ENCODE data around the genes NOB1 and WWP2.

DNA sequence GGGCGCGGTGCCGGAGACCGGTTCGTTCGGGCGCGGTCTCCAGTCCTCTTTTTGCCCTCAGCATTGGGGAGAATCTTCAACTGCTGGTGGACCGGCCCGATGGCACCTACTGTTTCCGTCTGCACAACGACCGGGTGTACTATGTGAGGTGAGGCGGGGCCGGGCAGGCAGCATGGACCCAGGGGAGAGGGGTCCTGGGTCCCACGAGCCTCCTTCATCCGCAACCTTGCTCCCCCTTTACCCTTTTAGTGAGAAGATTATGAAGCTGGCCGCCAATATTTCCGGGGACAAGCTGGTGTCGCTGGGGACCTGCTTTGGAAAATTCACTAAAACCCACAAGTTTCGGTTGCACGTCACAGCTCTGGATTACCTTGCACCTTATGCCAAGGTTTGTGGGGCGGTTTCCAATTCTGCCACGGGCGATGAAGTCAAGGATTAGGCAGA, 395 bp downstream of the NIP7 start:
- PRO-cap, result no peak

DNA sequence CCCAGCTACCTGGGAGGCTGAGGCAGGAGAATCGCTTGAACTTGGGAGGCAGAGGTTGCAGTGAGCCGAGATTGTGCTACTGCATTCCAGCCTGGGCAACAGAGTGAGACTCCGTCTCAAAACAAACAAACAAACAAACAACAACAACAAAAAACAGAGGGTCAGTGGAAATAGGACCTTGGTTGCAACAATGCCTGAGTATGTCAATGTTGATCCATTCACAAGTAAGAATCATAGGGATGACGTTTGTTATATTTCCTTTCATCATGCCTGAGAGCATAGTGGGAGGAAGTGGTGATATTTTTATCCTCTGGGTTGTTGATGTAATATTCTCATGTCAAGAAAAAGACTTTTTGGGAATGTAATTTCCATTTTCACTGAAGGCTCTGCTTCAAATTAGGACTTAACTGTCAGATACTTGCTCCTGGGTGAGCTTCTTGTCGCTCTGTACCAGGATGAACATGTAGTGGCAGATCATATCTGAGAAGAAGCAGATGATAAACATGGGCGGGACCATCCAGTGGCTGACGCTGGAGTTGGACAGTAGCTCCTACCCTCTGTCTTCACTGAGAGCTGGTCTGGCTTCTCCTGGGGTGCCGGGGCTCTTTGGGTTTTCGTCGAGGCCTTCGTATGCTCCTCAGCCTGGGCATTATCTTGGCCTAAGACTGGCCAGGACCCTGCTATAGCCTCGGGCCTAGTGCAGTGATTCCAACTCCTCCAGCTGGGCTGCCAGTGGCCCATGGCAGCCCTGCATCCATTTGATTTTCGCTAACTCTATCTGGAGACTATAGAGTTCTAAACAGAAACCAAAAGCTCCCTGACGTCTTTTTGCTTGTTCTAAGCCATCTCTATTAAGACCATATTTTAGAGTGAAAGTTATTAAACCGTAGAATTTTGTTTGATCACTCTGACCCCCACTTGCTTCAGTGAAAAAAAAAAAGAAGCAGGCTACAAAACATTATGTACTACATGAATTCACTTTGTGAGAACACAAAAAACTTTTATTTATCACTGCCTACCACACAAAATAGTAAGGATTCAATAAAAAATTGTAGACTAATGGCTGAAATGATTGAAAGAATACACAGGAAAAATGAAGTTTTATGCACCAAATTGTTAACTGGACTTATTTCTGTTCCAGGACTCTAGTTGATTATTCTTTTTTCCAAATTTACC, 19.7 kb downstream of the CYB5B start:
- PRO-cap, result bidirectional peak, plus-strand start at position 566 of the sequence, minus-strand start at position 192 of the sequence; unidirectional peak, minus-strand start at position 760 of the sequence

GRCh38 chr16:69448698-69449263, 24.4 kb downstream of the CYB5B start:
- PRO-cap, result no peak

GRCh38 chr16:69514276-69514690, 51.5 kb upstream of the NFAT5 start:
- PRO-cap, result no peak

DNA sequence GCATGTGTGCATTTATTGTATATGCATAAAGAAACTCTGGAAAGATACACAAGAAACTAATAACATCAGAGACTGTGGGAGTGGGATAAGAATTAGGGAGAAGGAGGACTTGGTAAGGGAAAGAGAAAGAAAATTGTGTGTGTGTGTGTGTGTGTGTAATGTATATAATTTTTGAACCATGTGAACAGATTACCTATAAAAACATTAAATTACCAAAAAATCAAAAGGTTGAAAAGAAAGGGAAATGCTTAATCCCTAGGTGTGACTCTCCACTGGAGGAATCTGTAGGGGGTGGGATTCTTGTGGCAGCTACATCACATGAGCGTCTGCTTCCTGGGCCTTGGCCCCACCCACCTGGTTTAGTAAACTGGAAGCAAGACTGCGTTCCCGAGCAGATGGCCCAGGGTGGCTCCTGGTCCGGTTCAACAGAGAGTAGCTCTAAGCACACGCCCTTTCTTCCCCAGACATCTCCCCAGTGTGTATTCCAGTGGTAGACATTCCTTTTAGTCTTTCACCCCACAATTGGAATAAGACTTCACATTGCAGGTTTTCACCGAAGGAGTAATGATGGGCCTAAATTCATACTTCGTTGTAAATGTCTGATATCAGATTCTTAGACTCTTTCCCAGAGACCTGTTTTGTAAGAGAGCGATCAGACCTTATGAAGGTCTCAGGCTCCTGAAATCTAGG, 36.2 kb upstream of the NFAT5 start:
- PRO-cap, result unidirectional peak, plus-strand start at position 394 of the sequence

DNA sequence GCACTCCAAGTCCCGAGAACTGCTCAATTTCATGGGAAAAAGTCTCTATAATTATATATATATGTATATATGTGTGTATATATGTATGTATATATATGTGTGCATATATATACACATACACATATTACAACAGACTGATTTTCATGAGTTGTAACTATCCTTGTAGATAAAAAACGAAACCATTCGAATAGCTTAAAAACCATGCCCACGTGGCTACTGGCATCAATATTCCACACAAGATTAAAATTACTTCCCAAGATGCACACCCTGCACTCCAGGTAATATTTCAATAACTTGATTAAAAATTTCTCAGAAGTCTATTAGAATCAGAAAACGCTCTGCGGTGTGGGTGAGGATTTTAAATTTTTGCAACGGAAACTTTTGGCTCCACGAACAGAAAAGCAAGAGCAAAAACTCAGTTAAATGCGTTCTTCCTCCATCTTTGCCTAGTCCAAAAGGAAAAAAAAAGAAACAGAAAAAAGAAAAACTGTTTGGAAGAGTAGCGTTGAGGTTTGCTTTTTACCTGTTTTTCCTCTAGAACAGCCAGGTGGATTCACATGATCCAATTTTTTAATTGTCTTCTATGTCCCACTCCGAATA, 939 bp upstream of the NFAT5 start:
- PRO-cap, result no peak

- PRO-cap, result no peak
These were observed 34.9 kb downstream of the NFAT5 start for GRCh38 chr16:69600656-69601108.

GRCh38 chr16:69710610-69711531, 15.5 kb downstream of the NQO1 start:
- PRO-cap, result no peak

DNA sequence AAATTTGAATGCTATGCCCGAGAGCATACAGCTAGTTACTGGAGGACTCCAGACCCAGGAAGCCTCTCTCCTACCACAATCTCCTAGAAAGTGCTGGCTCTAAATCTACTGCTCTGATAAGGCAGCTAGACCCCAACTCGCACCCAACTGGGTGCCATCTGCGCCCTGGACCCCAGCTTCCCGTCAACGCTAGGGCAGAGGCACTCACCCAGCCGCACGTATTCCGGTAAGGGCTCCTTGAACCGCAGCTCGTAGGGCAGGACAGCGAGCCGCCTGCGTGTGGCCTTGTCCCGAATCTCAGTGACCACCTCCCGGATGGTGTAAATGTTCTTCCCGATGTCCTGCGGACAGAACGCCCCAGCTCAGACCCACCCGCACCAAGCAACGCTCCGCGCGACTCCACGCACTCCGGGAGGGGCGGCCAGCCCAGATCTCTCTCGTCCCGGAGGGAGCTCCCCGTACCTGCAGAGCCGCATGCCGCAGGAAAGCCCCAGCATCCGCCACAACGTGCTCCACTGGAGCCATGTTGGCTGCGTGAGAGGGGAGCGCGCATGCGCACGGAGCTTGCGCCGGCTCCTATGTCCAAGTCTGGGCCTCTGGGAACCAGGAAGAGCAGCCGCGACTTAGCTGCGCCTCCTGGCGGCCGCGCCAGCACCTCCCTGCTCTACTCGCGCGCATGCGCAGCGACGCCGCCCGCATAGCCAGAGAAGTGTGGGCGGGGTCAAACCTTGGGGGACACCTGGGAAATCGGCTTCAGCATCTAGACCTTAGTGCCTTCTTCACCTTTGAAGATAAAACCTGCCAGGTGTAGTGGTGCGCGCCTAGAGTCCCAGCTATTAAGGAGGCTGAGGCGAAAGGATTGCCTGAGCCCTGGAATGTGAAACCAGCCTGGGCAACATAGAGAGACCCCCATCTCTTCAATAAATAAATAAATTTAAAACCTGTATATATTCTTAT, at the start of gene NOB1:
TSS of gene NOB1 (minus strand) at position 541 of the 957 bp plus-strand sequence.
- PRO-cap, result unidirectional peak, minus-strand start at position 536 of the sequence

- PRO-cap, result no peak
These were observed 3.1 kb upstream of the NOB1 start for GRCh38 chr16:69757812-69758300.

GRCh38 chr16:69761944-69763004, at the start of gene WWP2:
WWP2 (plus strand) TSS chr16:69762332.
- PRO-cap, result bidirectional peak, plus-strand start at chr16:69762555, minus-strand start at chr16:69762290

- PRO-cap, result no peak
These were observed 33.4 kb upstream of the CLEC18A start for GRCh38 chr16:69917581-69918248.

GRCh38 chr16:70198692-70199104, 25.1 kb downstream of the CLEC18C start:
- PRO-cap, result no peak

DNA sequence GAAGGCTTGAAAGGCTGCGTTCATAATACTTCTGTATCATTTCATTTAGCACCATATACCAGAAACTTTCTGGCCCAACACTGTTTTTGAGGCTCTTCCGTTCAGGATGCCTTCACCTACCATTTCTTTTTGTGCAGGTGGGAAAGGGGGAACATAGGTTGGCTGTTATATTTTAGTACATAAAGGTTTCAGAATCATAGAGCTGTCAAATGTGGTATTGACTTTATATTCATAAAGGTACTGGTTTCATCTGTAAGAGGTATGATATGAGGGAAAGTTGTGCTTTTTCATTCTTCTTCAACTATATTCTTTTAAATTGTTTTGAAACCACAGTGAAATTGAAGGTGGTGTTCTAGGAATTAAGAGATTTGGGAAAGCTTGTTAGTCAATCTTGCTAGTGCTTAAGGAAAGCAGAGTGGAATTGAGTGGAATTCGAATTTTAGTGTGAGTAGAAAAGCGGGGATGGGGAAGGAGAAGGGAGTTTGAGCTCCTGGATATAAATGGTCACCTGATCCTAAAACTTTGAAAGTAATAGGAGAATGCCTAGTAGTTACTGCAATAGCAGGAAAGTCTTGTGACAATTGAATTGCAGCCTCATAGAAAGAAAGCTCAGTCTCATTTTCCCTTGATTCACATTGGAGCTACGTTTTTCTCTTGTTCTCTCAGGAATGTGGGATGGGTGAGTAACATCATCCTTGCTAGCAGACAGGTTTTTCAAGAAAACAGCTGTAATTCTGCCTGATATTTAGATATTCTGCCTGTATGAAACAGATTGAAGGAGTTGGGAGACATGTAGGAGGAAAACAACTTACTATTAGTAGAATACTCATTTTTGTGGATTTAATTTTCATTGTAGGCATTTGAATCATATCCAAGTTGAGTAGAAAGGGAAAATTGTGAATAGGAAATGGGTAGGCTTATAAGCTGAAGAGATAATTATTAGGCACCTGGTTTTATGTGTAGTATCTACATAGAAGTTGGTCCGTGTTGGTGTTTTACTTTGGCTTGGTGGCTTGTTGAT, 25.2 kb downstream of the SF3B3 start:
- PRO-cap, result no peak

GRCh38 chr16:70575525-70576883, 52.4 kb downstream of the SF3B3 start:
- PRO-cap, result no peak

GRCh38 chr16:70661006-70662297, 15.1 kb downstream of the IL34 start:
- PRO-cap, result no peak

DNA sequence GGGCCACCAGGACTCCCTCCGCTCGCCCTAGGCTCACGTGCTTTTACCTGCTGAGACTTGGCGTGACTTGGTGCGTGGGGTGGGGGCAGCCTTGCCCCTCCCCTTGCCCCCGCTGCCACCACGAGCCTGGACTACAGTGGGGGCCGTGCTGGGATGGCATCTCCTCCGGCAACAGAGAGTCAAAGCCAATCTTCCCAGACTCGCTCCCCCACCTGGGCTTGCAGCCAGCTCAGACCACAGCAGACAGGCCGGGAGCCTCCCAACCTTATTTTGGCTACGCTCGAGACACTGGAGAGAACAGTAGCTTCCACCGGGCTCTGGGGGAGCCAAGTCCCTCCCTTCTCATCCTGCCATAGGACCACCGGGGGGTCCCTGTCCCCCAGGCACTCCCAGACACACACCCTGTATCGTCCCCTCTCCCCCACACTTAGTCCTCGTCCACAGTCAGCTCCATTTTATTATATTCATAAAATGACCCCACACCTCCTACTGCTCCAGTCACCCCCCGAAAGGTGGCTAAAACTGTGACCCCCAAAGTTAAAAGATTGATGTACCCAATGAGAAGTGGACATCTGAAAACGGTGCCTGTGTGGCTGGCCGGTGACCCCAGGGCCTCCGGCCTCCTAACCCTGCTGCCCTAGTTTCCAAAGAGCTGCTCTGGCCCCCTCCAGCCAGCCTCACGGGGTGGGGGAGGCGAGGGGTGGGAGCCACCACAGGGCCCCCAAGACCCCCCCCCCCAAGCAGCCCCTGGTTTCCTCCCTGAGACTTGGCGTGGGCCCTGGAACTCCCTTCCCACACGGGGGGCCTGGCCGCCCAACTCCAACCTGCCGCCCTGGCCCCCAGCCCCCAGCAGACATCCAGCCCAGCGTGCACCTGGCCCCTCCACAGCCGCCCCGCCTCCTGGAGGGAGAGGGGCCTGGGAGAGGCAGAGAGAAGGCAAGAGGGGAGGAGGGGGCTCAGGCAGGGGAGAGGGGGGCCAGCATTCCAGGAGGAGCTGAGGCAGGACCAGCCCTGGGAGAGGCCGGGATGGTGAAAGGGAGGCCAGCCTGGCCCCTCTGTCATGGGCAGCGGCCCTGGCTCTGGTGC, 16.3 kb downstream of the IL34 start:
- PRO-cap, result no peak

GRCh38 chr16:70682674-70683453, 3.0 kb downstream of the MTSS2 start:
- PRO-cap, result no peak

DNA sequence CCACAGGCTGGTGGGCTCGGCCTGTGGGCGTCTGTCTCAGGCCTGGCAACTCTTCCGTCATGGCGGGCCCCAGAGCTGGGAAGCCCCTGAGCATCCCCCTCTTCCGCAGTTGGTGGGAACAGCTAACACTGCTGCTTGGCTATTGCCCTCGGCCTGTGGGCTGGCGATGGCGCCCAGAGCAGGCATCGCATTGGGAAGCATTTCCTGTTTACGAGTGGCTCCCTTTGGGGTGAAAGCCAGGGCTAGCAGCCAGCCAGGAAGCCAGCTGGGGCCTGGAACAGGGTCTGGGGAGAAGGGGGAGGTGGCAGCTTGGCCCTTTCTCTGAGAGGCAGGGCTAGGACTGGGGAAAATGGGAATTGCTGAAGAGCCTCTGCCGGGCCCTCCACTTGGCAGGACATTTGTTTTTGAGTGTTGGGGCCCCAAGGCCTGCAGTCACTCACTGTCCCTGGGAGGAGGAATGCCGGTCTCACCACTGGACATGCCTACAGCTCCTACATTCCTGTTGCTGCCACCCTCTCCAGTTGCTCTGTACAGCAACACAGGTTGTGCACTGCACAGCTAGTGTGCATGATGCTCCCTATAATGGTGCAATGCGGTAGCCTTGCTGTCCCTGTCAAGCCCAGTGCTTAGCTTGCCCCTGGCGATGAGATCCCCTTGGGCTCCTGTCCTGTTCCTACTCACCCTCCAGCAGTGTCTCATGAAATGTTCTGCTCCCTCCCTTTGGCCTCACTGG, 2.5 kb upstream of the MTSS2 start:
- PRO-cap, result no peak

GRCh38 chr16:70692303-70693067, 6.6 kb upstream of the MTSS2 start:
- PRO-cap, result no peak

Data from cardiac septum (tissue), 1 donor.